Right common carotid artery plus branches (tissue), 1 donor: ENCODE measurements around the genes CLCNKA and FAM131C.

DNA sequence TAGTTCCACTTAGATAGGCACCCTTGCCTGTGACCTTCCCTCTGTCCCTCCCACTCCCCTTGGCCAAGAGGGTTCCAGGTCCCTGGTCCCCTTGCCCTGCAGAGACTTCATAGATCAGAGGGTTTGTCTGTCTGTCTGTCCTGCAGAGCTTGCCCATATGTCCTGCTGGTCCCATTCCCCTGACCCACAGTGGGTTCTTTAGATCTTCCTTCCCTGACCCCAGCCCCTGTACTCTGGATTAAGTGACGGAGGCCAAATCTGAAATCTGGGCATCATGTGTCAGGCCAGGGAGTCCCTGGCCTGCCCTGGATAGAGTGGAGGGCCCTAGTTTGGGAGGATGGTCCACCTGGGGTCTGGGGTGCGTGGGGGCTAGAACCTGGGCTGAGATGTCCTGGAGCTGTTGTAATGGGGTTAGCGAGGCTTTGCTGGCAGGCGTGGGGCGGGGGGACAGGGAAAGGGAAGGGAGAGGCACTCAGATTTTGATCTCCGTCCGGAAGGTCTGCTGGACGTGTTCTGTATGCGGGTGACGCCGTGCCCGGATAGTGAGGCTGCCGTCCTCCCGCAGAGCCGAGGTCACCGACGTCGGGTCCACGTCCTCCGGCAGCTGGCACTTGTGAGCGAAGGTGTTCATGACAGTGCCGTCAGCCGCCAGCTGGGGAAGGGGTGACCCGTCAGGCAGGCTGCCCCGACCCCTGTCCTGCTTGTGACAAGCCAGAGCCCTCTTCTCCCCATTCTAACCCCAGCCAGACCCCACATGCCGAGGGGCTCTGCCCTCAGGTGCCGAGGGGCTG, 2.5 kb downstream of the HSPB7 start:
- PRO-cap: no peak

DNA sequence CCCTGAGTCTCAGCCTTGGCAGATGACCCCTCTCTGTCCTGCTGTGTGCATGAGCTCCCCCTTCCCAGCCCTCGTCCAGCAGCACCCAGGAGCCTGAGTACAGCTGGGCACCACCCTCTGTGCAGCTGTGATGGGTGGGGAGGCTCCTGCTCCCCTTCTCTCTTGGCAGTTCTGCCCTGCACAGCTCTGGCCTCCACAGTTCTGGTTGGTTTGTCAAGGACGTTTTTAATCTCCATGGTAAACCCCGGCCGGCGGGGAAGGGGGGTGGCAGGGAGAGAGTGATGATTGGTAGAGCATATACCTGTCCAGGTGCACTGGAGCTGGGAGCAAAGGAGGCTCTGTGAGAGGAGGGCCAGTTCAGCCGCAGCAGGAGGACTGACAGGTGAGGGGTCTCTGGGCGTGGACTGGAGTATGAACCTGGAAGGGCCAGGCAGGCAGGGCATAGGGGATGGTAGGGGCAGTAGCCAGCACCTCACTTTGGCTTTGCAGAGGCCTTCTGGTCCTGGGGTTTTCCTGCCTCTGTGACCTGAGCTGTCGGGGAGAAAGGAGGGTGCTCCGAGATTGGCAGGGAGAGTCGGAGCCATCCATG, at the start of gene CLCNKA:
Gene CLCNKA (plus strand): TSS at position 355 of the 589 bp plus-strand sequence.
- PRO-cap: no peak

- PRO-cap: bidirectional peak, plus-strand start at chr1:16073675, minus-strand start at chr1:16073651
Observed at GRCh38 chr1:16073398-16074172, at the start of gene FAM131C. Gene FAM131C (minus strand): TSS chr1:16073651.

DNA sequence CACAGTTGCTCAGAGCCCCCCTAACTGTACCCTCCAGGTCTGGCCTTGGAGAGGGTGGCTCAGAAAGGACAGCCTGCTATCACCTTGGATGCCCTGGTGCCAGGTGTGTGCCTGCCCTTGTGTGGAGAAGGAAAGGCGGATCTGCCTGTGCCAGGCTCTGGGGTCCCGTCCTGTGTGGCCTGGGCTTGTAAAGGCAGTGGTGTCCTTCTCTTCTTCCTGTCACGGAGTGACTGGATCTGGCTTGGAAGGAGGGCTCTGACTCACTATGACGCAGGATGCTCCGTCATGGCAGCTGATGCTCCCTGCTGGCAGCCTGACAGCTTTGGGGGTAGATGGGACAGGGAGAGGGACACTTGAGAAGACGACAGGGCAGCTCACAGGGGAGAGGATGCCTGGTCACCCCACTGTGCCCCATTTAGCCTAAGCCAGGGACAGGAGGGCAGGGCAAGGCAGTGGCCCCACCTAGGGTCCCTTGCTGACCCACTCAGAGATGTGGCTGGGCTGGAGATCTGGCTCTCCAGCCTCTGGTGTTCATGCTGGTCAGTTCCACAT, 2.6 kb upstream of the FAM131C start:
- PRO-cap: bidirectional peak, plus-strand start at position 331 of the sequence, minus-strand start at position 228 of the sequence

DNA sequence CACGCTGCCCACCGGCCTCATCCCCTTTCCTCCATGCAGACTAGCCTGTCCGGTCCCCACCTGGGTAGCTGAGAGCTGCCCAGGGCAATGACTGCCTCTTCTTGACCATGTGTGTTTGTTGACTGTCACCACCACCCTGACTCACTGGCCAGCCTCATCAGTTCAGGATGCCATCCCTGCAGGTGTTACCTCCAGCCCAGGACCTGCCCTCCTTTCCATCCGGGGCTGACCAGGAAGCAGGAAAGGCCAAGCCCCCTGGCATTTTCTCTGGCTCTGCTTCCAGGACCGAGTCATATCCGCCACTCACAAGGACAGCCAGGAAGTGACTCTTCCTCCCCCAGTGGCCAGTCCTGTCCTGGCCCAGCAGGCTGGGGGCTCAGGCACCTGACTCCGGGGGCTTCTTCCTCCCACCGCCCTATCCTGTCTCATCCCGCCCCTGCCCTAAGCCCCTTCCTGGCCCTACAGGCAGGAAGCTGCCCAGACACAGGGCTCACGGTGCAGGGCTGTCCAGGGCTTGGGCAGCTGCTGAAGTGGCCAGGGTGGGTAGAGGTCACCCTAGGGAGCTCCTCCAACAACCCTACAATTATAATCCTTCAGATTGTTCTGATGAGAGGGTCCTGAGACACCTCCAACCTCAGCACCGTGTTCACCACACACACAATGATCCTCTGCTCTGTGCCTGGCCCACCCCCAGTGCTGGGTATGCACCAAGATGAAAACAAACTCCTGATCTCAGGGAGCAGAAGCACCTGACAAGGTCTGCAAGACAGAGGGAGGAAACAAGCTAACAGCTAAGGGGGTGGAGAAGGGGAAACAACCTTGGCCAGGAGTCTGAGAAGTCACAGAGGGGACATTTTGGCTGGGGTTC, 16.9 kb downstream of the EPHA2 start:
- PRO-cap: no peak

- PRO-cap: bidirectional peak, plus-strand start at chr1:16146547, minus-strand start at chr1:16146406
Observed at GRCh38 chr1:16145863-16146726, 9.8 kb downstream of the EPHA2 start.

DNA sequence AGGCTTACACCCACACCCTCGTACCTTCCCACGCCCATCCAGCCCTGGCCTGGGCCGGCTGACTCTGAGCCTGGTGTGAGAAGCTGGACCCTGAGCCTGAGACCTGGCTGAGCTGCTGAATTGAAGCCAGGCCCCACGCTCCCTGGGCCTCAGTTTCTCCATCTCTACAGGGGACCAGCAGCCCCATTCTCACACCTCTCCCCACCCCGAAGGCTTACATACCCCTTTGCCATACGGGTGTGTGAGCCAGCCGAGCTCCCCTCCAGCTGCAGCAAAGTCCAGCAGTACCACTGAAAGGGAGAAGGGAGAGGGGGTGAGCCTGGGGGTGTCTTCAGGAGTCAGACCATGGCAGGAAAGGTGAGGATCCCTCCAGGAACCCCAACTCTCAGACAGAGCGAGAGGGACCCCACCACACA, 5.2 kb downstream of the EPHA2 start:
- PRO-cap: no peak

DNA sequence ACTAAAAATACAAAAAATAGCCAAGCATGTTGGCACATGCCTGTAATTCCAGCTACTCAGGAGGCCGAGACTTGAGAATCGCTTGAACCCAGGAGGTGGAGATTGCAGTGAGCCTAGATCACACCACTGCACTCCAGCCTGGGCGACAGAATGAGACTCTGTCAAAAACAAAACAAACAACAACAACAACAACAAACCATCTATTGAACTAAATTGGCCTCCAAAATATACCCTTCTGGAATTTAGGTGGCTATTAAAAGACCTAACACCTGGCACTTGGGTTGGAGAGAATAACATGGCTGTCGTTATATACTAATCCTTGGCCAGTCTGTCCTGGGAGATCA, 24.1 kb downstream of the ARHGEF19 start:
- PRO-cap: no peak

- PRO-cap: no peak
Observed at GRCh38 chr1:16342566-16343031, 9.7 kb downstream of the FBXO42 start.

GRCh38 chr1:16352751-16353674, 733 bp upstream of the FBXO42 start:
- PRO-cap: no peak

DNA sequence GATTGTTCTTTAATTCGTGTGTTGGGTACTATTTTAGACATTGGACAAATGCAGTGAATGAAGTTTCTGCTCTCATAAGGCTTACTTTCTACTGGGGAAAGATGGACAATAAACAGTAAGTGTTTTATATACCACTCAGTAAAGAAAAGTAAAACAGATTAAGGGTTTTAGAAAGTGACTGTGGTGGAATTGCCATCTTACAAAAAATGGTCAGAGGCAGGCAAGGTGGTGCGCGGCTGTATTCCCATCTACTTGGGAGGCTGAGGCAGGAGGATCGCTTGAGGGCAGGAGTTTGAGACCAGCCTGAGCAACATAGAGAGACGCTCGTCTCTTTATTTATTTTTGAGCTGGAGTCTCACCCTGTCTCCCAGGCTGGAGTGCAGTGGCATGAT, 12.9 kb downstream of the SZRD1 start:
- PRO-cap: no peak

DNA sequence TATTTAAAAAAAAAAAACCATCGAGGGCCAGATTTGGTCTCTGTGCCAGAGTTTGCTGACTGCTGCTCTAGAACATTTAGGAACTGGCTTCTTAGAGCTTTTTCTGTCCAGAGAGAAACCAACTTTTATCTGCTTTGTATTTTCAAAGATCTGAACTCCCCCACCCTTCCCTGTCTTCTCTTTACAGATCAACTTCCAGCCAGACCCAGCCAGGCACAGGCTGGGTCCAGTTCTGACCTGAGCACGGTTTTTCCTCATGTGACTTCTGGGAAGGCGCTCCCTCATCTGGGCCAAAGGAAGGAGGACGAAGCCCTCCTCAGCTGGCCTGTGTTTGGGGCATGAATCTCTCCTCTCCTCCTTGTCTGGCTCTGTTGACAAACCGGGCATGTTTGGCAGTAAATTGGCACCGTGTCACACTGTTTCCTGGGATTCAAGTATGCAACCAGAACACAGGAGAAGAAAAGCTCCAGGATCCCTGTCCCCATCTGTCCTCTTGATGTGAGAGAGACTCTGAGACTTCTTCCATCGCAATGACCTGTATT, 18.2 kb downstream of the NECAP2 start:
- PRO-cap: no peak

GRCh38 chr1:16473015-16473864, 32.7 kb downstream of the NECAP2 start:
- PRO-cap: no peak

DNA sequence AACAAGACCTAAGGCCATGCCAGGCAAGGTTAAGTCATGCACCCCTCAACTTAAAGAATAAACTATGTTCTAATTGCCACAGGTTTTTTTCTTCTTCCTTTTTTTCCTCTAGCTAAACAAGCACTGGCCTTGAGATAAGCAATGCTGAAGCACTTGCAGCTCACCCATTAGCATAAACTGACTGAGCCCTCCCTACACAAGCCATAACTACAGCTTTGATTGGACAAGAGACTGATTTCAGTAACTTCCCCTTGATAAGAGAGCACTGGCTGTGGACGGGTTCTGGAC, 99.9 kb downstream of the NECAP2 start:
- PRO-cap: no peak

DNA sequence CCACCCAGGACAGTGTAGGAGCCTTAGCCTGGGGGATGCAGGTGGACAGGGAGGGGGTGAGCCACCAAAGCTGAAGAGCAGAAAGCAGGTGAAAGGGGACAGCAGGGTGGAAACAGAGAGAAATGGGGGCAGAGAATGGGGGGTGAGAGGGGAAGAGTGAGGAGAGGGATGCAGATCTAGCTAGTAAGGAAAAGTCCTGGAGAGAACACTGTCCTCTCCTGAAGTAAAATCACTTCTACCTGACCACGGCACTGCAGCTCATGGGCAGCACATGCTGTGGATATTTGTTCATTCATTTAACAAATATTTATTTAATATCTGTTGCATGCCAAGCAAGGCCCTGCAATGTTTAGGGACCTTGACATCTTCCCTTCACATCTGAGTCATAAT, 167.5 kb downstream of the NECAP2 start:
- PRO-cap: no peak

- PRO-cap: no peak
Observed at GRCh38 chr1:16616836-16617805, 176.6 kb downstream of the NECAP2 start.

DNA sequence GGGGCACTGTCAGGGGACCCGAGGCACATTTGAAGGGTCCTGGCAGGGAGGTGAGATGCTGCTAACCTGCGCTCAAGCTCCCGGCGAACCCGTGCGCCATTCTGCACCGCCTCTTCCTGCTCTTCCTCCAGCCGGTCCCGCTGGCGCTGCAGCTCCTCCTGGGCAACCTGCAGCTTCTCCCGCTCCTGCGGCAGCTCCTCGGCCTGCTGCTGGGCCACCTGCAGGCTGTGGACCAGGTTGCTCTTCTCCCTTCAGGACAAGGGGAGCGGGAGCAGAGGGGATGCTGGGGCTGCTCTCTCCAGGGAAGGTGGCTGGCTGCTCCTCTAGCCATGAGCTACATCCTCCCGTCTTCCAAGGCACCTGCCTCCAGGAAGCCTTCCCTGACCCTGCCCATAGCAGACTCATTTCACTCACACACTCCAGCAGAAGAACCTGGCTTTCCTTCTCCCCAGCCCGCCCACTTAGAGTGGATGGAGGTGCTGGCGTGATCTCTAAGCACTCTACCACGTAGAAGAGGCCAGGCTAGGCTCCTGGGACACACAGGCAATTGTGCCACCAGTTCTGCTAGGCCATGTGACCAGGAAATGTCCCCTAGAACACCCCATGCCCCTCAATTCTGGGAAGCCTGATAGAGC, 188.0 kb downstream of the NECAP2 start:
- PRO-cap: no peak

GRCh38 chr1:16642345-16642703, 201.8 kb downstream of the NECAP2 start:
- PRO-cap: no peak

DNA sequence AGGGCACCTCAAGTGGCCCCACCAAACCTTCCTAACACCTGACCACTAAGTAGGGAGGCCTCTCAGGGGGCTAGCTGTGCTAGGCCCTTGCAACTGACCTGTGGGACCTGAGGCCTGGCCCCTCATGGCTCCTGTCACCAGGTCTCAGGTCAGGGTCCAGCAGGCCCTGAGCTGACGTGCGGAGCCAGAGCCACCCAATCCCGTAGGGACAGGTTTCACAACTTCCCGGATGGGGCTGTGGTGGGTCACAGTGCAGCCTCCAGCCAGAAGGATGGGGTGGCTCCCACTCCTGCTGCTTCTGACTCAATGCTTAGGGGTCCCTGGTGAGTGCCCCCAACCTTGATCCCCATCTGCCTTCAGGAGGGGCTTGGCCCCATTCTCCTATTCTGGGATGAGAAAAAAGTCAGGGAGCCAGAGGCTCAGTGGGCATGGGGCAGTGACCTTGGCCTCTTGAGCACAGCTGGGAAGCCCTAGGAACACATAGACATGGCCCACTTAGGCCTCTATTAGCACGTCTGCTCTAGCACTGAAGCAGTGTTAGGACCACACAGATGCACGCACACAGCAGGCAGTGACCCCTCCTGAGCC, 204.9 kb downstream of the NECAP2 start:
- PRO-cap: no peak

- PRO-cap: no peak
Observed at GRCh38 chr1:16684921-16685330, 236.8 kb upstream of the CROCC start.